SK-MEL-5 (cell line): ENCODE measurements around the genes KRR1 and E2F7.

DNA sequence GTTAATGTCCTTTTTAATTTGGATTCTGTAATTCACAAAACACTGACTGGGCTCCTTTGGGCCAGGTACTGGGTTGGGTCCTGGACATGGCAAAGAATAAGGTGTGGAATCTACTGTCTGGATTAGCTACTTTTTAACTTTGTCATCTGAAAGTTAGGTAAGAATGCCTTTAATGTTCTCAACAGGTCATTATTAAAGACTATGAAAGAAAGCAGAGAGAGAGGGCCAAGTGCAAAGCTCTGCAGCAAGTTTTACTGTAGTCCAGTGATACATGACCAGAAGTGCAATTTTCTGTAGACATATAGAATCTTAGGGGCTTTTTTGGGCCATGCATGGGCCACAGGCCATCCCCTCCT lies 4.5 kb downstream of the RAB21 start:
RAMPAGE:
- cytosol, long total RNA: no peak
- long total RNA: no peak
- nucleus, long total RNA: no peak

GRCh38 chr12:72254166-72255464 lies 17.6 kb upstream of the TRHDE start:
RAMPAGE:
- cytosol, long total RNA: no peak
- long total RNA: no peak
- nucleus, long total RNA: no peak

DNA sequence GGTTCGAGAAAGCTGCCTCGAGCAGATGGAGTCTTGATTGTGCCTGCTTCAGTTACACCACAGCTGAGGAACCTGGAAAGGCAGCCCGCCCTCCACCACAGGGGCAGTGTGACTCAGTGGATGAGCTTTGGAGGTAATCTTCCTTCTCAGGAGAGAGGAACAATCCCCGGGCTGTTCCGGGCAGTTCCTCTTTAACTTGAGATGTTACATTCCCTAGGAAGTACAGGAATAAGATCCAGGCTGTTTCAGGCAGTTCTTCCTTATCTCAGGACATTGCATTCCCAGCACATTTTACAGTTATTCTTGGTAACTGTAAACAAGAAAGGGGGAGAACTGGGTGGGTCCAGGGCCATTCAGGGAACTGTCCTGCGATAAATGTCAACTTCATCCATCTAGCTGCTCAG lies 16.7 kb upstream of the TRHDE start:
RAMPAGE:
- cytosol, long total RNA: no peak
- long total RNA: no peak
- nucleus, long total RNA: no peak

DNA sequence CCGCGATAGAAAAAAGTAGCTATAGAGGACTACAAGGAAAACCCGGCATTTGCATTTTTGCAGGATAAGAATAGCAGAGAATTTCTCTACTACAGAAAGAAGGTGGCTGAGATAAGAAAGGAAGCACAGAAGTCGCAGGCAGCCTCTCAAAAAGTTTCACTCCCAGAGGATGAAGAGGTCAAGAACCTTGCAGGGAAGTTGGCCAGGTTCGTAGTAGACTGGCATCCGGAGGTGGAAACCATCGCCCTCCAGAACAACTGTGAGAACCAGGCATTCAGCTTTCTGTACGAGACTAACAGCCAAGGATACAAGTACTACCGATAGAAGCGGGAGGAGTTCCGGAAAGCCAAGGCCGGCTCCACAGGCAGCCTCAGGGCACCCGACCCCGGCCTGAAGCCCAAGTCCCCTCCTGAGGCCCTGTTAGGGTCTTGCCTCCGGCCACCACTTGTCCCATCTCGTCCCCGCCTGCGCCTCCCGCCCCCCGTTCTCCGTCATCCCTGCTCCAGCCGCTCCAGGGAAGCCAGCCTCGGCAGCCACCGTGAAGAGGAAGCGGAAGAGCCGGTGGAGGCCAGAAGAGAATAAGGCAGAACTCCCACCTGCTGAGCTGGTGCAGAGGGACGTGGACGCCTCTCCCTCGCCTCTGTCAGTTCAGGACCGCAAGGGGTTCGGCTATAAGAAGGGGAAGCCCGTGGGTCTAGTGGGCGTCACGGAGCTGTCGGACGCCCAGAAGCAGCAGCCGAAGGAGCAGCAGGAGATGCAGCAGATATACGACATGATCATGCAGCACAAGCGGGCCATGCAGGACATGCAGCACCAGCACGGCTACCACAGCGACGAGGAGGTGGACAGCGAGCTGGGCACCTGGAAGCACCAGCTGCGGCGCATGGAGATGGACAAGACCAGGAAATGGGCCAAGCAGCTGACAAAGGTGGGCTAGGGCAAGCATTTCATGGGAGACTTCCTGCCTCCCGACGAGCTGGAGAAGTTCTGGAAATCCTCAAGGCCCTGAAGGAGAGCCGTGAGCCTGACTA lies 366.8 kb upstream of the ATXN7L3B start:
RAMPAGE:
- cytosol, long total RNA: no peak
- long total RNA: no peak
- nucleus, long total RNA: no peak

DNA sequence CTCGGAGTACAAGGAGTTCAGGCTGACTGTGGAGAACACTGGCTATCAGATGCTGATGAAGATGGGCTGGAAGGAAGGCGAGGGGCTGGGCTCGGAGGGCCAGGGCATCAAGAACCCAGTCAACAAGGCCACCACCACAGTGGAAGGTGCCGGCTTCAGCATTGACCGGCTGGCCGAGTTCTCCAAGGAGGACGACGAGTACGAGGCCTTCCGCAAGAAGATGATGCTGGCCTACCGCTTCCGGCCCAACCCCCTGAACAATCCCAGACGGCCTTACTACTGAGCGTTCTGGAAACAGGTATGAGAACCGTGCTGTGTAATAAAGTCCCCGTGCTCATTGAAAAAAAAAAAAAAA lies 366.1 kb upstream of the ATXN7L3B start:
RAMPAGE:
- cytosol, long total RNA: no peak
- long total RNA: no peak
- nucleus, long total RNA: no peak

DNA sequence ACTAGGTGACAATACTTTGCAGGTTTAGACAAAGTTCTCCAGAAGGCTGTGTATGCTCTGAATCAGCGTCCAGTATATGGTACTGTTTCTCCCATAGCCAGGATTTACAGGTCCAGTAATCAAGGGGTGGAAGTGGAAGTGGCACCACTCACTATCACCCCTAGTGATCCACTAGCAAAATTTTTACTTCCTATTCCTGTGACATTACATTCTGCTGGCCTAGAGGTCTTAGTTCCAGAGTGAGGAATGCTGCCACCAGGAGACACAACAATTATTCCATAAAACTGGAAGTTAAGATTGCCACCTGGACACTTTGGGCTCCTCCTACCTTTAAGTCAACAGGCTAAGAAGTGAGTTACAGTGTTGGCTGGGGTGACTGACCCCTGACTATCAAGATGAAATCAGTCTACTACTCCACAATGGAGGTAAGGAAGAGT lies 256.7 kb upstream of the ATXN7L3B start:
RAMPAGE:
- cytosol, long total RNA: no peak
- long total RNA: no peak
- nucleus, long total RNA: no peak

DNA sequence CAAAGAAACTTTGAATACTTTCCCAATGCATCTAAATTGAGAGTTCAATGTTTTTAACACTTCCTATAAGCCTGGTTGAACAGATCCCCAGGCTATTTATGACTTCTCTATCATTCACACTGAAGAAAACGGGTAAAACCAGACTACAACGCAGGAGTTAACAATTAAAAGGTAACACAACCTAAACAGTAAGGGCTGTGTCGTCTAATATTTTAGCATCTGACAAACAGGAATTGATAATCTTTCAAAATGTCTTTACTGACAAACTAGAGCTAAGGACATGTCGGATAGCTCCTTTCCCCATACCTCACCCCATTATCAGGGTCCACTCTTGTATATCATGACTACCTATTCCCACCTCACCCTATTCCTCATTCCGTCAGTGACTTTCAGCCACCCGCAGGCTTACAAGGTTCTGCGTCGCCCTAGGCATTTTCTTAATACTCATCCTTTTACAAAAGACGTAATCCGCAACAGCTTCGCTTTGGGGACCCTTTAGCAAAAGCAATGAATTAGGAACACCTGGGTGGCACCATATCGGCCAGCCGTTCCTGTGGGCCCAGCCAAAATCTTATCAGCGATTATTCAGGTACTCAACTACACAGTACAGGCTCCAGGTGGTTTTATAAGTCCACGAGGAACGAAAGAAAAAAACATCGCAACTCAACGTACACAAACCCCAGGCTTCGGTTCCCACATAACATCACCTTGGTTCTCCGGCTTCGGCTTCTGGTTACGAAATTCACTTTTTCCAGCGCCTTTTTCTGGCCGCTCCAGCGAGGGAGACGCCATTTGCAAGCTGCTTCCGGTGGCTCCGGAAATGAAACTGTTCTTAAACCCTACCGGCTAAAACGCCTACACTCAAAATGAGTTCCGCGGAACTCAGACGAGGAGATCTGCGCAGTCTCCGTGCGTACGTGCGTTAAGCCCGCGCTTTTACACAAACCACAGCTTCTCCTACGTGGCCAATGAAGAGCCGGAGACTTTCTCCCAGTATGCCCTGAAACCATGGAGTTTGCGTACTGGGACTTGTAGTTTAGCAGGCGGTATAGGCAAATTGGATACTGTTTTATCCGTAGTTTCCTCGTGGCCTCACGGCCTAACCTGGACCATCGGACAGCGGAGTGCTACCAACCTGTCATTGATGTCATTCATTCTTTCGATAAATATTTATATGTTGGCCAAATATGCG lies at the start of gene KRR1:
Gene KRR1, minus strand, starts transcription at position 804 of the 1,192 bp plus-strand sequence.
RAMPAGE:
- cytosol, long total RNA: start-site peak on the minus strand centred at position 804 of the sequence, 16 bp wide, 1,006 and 845 reads in 2 replicates
- long total RNA: start-site peak on the minus strand centred at position 808 of the sequence, 24 bp wide, 1,718 and 928 reads in 2 replicates
- nucleus, long total RNA: start-site peak on the minus strand centred at position 805 of the sequence, 18 bp wide, 803 and 153 reads in 2 replicates

RAMPAGE:
- cytosol, long total RNA: no peak
- long total RNA: no peak
- nucleus, long total RNA: no peak
Observed at GRCh38 chr12:75704725-75705176, 193.3 kb upstream of the KRR1 start.

GRCh38 chr12:75825593-75826004 lies 258.9 kb downstream of the NAP1L1 start:
RAMPAGE:
- cytosol, long total RNA: no peak
- long total RNA: no peak
- nucleus, long total RNA: no peak

DNA sequence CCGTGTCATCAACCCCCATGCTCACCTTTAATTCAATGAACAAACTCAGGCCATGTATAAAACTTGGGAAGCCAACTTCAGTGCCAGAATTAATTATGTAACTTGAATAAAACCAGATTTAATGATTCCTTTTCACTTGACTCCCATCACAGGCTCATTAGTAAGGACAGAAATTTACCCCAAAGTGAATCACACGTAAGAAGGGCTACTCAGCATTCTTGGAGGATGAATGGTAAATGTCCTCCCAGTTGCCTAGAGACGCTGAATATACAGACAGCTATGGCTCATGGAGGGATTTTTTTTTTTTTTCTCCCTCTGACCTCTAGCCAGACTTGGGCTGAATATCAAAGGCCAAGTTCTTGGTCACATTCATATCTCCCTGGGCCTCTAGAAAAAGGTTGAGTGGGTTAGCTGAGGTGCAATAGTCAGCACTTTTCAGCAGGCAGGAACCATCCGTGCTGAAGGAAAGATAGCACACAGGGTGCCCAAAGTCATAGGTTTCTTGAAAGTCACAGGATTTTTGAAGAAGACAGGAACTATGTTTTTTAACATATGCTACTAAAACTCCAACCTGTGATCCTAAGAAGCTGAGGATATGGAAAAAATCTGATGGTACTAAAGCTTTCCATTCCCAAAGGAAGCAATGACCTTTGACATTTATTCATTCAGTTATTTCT lies 130.4 kb downstream of the NAP1L1 start:
RAMPAGE:
- cytosol, long total RNA: no peak
- long total RNA: no peak
- nucleus, long total RNA: no peak

RAMPAGE:
- cytosol, long total RNA: no peak
- long total RNA: no peak
- nucleus, long total RNA: no peak
Observed at GRCh38 chr12:76025795-76026178, 58.7 kb downstream of the NAP1L1 start.

DNA sequence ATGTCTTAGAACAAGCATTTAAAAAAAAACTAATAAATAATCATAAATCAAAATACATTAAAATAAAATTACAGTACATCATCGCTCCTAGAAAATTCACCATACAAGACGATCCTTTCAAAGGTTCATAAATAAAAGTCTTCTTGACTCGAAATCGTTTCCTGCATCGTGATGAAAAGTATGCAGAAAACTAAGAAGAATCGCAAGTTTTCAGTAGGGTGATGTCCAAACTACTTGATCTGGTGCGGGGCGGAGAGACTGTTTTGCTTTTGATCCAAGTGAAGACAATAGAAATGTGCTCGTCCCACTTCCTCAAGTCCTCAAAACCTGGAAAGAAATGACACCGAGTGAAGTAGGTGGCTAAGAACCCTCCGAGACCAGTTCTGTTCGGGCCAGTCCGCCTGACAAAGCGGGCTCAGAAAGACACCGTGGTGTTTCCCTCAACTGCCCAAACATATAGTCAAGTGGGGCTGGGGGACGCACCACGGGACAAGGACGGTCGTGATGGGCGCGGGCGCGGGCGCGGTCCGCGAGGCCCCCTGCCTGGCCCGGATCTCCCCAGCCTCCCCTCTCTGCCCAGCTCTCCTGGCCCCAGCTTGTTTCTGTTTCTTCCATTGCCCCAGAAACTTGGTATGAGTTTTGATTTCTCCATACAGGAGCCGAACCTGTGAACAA lies 54.6 kb downstream of the NAP1L1 start:
RAMPAGE:
- cytosol, long total RNA: no peak
- long total RNA: no peak
- nucleus, long total RNA: no peak

DNA sequence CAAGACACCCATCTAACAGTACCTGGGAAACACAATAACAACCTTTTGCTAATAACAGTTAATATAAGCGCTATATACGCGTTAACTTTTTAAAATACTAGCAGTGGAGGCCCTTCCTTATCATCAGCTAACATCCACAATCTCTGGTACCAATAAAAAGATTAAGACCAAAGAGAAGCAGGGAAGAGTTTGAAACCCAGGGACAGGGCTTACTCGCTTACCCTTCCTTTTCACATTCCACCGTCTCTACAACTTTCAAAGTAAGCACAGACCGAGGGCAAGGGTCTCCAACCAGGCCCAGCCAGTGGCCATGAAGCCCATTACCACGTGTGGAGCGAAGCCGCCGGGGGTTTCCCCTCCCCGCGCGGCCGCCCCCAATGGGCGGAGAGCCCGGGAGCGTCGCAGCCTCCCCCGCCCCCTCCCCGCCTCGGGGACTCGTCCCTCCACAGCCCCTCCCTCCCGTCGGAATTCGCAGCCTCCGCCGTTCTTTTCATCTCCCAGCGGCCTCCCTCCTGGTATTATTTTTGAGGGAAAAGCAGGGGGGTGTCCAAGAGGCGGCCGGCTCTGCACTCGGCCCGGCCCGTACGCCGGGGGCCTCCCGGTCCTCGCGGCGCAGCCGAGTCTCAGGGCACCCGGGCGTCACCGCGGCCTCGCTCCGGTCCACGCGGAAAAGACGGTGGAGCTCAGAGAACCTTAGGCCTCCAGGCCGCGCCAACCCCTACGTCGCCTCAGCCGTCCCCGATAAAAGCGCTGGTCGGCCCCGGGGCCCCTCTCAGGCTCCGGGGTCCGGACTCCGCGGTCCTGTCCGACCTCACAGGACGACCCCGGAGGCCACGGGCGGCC lies 652 bp downstream of the NAP1L1 start:
RAMPAGE:
- cytosol, long total RNA: no peak
- long total RNA: no peak
- nucleus, long total RNA: no peak

DNA sequence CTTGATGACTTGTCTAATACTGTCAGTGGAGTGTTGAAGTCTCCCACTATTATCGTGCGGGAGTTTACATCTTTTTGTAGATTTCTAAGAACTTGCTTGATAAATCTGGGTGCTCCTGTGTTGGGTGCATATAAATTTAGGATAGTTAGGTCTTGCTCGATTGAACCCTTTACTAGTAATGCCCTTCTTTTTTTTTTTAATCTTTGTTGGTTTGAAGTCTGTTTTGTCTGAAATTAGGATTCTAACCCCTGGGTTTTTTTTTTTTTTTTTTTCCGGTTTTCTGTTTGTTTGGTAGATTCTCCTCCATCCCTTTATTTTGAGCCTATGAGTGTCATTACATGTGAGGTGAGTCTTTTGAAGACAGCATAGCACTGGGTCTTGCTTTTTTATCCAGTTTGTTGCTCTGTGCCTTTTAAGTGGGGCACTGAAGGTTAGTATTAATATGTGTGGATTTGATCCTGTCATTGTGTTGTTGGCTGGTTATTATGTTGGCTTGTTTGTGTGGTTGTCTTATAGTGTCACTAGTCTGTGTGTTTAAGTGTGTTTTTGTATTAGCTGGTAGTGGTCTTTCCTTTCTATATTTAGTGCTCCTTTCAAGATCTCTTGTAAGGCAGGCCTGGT lies 46.0 kb downstream of the OSBPL8 start:
RAMPAGE:
- cytosol, long total RNA: no peak
- long total RNA: no peak
- nucleus, long total RNA: no peak

GRCh38 chr12:76514113-76514489 lies 45.5 kb downstream of the OSBPL8 start:
RAMPAGE:
- cytosol, long total RNA: no peak
- long total RNA: no peak
- nucleus, long total RNA: no peak

RAMPAGE:
- cytosol, long total RNA: no peak
- long total RNA: no peak
- nucleus, long total RNA: no peak
Observed at GRCh38 chr12:76542326-76542764, 17.2 kb downstream of the OSBPL8 start.

DNA sequence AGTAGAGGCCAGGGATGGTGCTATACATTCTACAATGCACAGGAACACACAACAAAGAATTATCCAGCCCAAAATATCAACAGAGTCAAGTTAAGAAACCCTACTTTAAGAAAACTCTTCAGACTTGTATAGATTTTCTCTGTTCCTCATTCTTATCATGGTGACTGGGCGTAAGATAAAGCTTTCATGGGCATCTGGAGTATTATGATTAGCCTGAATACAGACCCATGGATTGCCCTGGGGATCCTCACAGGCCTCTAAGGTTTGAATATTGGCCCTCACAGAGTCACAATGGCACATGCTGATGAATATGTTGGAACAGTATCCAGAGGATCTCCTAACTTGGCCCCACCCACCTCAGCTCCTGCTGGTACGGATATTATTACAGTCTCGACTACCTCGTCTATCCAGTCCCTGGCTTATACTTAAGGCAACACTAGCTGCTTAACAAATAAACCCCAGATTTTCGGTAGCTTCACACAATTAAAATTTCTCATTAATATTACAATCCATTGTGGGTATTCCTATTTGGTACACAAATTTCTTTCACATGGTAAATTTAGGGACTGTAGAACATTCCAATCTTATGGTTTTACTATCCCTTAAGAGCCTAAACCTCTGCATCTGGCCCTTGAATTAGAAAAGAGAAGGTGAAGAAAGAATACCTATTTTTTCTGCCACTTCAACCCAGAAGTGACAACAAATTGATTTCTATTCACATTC lies 8.0 kb downstream of the OSBPL8 start:
RAMPAGE:
- cytosol, long total RNA: no peak
- long total RNA: no peak
- nucleus, long total RNA: no peak

RAMPAGE:
- cytosol, long total RNA: no peak
- long total RNA: no peak
- nucleus, long total RNA: start-site peak on the minus strand at chr12:77065455-77065572, 17 and 25 reads in 2 replicates
Observed at GRCh38 chr12:77065412-77066264, at the start of gene E2F7. TSS of gene E2F7 (minus strand) at chr12:77065569.

GRCh38 chr12:77325302-77325861 lies 260.0 kb upstream of the E2F7 start:
RAMPAGE:
- cytosol, long total RNA: no peak
- long total RNA: no peak
- nucleus, long total RNA: no peak

RAMPAGE:
- cytosol, long total RNA: no peak
- long total RNA: no peak
- nucleus, long total RNA: no peak
Observed at GRCh38 chr12:77507625-77507865, 323.1 kb upstream of the NAV3 start.